Urinary bladder (tissue), 3 donors: ENCODE results near the gene MNAT1.

- PRO-cap: unidirectional peak, minus-strand start at chr14:58098438; unidirectional peak, minus-strand start at chr14:58098481
- RAMPAGE, long total RNA: no peak
Observed at GRCh38 chr14:58098326-58099161, 53.5 kb downstream of the ARMH4 start.

GRCh38 chr14:58321473-58321814 is 23.1 kb downstream of the ARID4A start:
- PRO-cap: no peak
- RAMPAGE, long total RNA: no peak

DNA sequence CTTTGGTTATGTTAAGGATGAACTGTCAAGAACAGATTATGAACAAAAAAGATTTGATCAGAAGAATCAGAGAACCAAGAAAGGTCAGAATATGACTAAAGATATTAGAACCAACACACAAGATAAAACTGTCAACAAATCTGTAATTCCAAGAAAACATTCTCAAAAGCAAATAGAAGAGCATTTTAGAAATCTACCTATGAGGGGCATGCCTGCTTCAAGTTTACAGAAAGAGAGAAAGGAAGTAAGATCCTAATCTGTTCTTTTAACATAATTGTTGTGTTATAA is 32.3 kb downstream of the KIAA0586 start:
- PRO-cap: no peak
- RAMPAGE, long total RNA: no peak

DNA sequence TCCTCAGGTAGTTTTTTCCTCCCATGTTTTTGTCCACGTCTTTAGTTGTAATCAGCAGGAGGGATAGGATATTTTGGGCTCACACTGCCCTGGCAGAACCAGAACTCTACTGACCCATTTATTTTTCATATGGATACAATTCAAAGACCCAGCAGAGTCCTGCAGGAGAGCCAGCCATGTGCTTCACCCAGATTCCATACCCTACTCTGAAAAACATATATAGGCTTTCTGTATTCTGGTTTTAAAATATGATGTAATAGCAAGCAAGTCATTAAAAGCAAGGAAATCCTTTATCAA is 19.0 kb downstream of the DACT1 start:
- PRO-cap: no peak
- RAMPAGE, long total RNA: no peak

- PRO-cap: no peak
- RAMPAGE, long total RNA: no peak
Observed at GRCh38 chr14:59190362-59190870, 1.9 kb downstream of the DAAM1 start.

DNA sequence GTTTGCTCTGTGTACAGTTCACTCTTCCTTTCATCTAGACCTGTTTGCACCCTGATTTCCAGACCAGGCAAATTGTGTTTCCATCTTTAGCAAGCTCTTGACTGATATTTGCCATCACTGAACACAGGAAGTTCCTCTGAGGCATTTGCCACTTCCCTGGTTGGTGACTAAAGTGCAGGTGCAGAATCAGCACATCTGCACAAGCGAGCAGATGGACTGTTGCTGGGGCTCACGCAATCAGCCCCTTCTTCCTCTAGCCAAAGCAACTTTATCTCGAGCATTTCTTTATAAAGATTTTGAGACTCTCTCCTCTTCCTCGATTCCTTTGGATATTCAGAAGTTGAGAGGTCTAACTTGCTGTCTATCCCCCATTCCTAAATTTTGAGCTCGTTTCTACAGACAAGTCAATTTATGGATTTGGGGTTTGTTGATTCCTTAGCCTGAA is 113.0 kb downstream of the DAAM1 start:
- PRO-cap: no peak
- RAMPAGE, long total RNA: no peak

GRCh38 chr14:59333786-59334303 is 131.3 kb downstream of the GPR135 start:
- PRO-cap: no peak
- RAMPAGE, long total RNA: no peak

GRCh38 chr14:59384064-59384453 is 81.1 kb downstream of the GPR135 start:
- PRO-cap: no peak
- RAMPAGE, long total RNA: no peak

DNA sequence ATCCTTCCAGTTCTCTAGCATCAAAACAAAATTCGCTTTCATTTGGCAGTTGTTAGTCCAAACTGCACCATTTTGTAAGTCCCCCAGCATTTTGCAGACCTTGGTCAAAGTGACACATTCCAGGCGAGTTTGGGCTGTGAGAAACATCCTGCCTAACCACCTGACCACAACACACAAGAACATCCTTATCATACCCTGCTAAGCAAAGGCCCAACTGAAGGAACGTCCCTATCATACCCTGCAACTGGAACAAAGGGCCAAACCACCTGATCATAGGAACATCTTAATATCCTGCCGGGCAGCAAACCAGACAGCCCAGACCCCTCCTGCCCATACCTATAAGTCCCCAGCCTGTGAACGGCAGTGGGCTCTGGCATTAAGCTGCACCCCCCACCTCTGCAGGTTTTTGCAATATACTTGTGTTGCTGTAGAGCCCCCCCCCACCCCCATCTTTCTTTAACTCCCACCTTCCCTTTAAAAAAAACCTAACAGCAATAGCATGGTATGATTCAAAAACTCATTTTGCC is 2.7 kb downstream of the PCNX4 start:
- PRO-cap: no peak
- RAMPAGE, long total RNA: no peak

DNA sequence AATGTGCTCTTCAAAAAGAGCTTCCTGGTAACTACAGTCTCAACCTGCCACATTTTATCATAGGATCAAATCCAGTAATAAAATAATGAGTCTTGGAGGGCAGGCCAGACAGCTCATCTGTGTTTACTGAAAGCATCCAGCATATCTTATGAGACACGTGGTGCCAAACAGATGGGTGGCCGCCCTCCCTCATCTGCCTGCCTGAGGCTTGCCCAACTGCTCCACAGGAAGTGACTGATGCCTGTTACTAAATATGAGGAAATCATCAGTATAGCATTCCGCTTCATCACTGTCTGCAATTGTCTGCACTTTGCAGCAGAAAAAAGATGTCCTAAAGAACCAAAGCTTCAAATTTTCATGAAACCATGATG is 13.5 kb downstream of the DHRS7 start:
- PRO-cap: unidirectional peak, minus-strand start at position 119 of the sequence
- RAMPAGE, long total RNA: no peak

DNA sequence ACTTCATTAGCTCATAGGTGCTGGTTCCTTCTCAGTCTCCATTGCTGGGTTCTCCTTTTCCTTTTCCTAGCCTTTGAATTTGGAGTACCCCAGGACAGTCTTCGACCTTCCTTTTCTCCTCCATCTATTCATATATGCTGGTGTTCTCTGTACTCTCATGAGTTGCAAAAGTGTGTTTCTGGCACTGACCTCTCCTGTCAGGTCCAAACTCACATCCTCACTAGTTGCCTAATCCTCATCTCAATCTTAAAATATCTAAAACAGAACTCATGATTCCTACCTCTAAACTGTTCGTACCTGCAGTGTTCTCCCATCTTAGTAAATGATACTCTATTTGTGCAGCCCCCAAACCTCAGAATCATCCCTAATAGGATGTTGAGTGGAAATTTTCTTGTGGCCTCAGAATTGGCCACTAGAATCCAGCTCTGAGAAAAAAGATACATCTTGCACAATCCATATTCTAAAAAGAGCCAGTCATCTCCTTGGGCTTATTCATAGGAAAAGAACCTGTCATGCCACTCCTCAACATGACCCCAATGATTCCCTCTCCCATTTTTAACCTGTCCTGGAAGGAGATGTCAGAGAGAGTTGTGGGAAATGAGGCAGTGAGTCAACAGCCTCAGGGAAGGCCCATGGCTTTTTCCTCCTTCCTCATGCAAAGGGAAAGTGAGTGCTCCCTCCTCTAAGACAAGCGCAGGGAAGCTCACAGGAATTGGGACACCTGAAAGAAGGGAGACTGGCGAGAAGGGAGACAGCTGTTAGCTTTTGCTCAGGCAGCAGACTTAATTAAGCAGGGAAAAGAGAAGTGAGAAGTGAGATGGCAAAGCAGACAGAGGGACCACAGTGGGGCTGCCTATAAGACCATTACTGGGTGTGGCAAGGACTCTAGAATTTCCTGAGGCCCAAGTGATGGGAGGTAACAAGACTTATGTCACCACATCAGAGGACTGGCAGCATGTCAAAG is 10.0 kb upstream of the DHRS7 start:
- PRO-cap: no peak
- RAMPAGE, long total RNA: no peak

DNA sequence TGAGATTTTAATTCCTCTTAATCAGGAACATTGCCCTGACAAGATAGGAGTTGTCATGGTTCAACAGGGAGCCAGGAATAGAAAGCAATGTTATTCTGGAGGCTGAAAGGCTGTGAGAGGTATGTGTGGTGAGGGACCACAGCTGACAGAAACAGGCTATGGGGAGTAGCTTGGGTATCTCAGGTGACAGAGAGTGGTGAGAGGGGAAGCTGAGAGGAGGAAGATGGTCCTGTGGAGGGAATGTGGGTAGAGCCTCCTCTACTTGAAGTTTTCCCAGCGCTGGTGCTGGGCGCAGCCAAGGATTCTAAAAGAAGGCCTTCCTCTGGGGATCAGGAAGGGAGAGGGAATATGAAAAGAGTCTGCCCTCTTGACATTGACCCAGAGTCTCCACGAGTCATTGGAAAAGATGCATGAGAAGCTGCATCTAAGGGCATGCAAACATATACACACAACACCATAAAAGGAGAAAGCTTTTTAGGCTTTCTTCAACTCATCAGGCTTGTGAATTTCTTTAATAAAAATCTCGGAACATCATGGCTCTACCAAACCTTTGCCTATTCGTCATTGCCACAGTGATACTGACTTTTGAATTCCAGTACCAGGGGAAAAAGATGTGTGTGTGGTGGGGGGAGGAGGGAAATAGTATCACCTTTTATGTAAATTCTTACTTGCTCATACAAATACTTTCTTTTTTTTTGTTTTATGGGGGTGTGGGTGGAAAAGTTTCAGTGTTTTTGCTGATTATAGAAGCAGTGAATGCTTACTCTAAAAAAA is 39.9 kb upstream of the DHRS7 start:
- PRO-cap: no peak
- RAMPAGE, long total RNA: no peak

DNA sequence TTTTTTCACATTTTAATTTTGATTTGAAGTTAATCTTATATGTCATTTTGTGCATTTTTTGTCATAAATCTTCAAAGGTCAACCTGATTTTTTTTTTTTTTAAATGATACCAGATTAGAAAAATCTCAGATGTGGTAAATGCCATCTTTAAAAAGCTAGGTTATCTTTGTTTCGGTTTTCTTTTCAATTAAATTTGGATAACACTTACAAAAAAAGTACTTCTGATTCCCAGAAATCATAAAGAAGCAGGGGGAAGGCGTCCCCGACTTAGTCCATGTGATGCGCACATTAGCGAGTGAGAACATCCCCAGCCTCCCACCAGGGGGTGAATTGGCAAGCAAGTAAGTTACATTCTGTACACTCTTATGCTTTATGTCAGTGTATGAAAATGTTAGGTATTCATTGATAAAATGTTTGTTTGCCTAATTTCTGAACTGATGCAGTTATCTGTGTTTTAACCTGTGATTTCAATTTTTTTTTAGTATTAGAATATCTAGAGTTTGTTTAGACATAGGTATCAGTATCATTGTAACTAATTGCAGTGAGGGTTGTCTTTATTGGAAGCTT is 40.6 kb downstream of the PPM1A start:
- PRO-cap: no peak
- RAMPAGE, long total RNA: no peak

- PRO-cap: no peak
- RAMPAGE, long total RNA: no peak
Observed at GRCh38 chr14:60641347-60641718, 7.9 kb downstream of the SIX1 start.

GRCh38 chr14:60653475-60653865 is 4.2 kb upstream of the SIX1 start:
- PRO-cap: no peak
- RAMPAGE, long total RNA: no peak

- PRO-cap: unidirectional peak, plus-strand start at chr14:60734761
- RAMPAGE, long total RNA: start-site peak on the plus strand at chr14:60734751-60734799, 1,655 and 791 reads in 2 replicates
Observed at GRCh38 chr14:60734448-60735317, at the start of gene MNAT1. MNAT1 (plus strand) TSS chr14:60734761.

DNA sequence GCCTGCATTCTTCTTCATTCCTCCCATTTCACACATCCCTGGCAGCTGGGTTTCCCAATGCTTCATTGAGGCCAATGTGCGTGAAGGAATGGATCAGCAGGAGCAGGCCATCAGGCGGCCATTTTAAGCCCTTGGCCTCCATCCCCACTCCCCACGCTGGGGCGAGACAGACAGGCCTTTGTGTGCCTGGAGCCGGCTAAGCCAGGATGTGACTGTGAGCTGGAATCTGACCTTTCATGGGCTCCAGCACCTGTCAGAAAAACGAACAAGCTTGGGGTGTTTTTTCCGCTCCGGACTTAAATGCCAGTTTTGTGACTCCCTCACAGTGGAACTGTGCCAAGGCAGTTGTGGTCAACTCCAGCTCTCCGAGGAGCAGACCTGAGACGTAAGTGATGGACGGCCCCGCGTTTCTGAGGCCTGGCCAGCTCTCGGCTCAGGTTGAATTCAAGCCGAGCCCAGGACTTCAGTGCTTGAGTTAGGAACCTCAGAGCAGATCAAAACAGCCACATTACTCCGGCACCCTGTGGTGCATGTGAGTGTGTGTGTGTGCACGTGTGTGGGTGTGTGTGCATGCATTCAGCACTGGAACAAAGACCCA is 133.1 kb downstream of the TMEM30B start:
- PRO-cap: no peak
- RAMPAGE, long total RNA: no peak

DNA sequence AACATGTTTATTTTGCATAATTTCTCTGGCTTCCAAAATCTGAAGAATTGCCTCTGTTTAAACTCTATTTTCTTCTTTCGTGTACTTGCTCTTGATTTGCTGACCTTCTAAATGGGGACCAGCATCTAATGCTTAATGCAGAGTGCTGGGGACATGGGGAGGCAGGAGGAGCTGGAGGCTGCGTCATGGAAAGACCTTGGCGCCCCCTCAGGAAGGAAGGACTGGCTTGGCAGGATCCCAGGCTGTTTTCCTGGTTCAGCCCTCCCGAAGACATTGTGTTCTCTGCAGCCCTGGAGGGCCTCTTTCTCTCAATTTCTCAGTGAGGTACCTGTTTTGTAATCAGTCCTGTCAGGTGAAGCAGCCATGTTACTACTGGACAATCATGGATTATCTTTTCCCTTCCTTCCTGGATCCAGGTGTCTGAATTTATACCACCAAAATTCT is 5.5 kb downstream of the PRKCH start:
- PRO-cap: bidirectional peak, plus-strand start at position 273 of the sequence, minus-strand start at position 109 of the sequence
- RAMPAGE, long total RNA: no peak

GRCh38 chr14:61335936-61336558 is 14.7 kb downstream of the PRKCH start:
- PRO-cap: no peak
- RAMPAGE, long total RNA: no peak

DNA sequence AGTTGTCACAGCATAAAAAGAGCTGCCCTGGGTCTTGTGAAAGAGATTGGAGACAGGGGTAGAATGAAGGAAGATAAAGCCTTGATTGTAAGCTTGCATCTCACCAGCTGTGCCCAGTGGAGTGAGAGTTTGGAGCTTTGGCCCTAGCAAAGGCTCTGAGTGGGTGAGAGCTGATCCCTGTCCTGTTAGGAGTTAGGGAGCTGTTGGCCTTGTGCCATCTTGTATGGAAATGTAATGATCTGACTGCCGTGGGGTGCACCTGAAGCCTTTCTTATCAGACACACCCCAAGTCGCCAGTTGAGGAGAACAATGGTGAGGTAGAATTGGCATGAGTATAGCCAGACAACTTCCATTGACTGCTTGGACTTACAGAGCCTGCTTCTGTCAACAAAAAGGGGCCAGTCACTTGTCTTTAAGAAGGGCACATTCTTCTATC is 130.1 kb downstream of the PRKCH start:
- PRO-cap: no peak
- RAMPAGE, long total RNA: no peak